GM12892 (cell line): ENCODE measurements around a stretch of chr22.

DNA sequence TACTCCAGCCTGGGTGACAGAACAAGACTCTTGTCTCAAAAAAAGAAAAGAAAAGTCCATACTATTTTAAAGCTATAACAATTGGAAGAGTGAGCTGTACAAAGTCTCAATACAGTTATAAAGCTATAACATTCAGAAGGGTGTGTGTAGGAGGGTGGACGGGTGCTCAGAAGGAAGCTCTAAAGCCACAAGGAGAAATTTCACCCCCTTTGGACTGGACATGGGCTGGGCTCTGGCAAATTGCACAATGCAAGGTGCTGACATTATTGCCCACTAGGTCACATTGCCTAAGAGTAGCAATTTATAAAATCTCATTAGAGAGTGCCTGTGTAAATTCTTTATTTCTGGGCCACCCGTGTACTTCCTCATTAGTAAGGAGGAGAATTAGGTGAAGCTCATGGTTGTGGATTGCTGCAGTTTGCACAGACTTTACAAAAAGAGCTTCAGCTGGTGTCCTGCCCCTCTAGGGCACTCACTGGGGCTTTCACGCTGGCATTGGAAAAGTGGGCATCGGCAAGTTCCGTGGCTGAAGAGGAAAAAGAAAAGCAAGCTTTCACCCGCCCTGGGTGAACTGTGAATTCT, 5.6 kb upstream of the APOBEC3A start:
- RRBS, result no CpG with 5 or more reads among the region's 6 CpGs

DNA sequence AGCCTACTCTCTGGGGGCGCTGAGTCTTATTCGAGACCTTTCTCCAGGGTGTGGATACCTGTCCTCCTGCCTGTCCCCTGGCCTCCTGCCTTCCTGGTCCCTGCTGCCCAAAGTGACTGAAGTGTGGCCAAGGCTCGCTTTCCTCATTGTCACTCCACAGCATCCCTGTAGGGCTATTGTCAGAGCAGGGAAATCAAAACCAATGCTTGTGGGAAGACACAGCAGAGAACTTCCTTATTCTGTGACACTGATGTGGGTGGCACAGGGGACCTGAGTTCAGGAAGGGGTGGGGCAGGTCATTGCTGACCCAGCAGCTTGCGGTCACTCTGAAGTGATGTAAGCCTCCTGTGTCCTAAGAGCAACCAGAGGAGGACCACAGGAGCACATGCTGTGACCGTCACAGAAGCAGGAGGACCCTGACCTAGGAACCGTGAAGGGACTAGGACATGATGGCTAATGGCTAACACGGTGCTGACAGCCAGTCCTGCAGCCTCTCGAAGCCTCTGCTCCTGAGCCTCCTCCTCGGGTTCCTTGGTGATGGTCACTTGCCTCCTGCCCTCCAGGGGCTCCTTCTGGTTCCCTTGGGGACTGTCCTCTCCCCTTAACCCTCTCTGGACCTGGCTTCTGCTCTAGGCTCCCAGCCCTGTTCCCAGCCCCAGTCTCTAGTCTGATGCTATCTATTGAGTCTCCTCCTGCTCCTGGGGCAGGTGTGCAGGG, 10.4 kb downstream of the APOBEC3A start:
- RRBS, result no CpG with 5 or more reads among the region's 9 CpGs

DNA sequence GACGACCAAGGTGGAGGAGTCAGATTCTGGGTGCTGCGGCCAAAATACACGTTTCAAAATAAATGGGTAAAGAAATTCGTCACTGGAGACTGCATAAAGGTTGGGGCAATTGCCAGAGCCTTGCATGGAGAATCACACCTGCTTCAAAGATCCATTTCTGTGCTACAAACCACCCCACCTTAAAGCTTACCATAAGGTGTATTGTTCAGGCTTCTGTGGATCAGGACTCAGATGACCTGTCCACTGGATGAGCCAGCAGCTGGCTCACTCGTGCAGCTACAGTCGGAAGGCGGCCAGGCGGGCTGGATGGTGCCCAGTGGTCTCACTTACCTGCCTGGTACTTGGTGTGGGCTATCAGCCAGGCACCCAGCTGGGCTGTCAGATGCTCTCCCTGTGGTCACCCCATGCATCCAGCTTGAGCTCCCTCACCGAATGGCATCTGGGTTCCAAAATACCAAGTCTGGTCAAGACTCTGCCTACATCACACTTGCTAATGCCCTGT, 11.0 kb upstream of the APOBEC3B start:
- RRBS, result no CpG with 5 or more reads among the region's 9 CpGs

DNA sequence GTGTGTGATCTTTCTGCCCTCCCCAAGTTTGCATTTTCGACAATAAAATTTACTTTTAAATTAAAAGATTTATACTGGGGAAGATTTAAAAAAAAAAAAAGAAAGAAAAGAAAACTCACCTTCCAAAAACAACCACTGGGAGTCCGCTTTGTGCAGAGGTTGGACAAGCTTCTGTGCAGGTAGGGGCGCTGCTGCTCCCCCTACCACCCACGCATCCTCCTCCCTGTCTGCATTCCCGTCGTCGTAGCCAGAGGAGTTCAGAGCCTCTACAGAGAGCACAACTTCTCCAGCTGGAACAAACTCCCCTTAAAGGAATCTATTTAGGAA, 893 bp upstream of the APOBEC3B start:
- RRBS, result no CpG with 5 or more reads among the region's 7 CpGs

- RRBS, result no CpG with 5 or more reads among the region's 20 CpGs
Measured at GRCh38 chr22:39078159-39078885, 1.2 kb downstream of the APOBEC3G start.

DNA sequence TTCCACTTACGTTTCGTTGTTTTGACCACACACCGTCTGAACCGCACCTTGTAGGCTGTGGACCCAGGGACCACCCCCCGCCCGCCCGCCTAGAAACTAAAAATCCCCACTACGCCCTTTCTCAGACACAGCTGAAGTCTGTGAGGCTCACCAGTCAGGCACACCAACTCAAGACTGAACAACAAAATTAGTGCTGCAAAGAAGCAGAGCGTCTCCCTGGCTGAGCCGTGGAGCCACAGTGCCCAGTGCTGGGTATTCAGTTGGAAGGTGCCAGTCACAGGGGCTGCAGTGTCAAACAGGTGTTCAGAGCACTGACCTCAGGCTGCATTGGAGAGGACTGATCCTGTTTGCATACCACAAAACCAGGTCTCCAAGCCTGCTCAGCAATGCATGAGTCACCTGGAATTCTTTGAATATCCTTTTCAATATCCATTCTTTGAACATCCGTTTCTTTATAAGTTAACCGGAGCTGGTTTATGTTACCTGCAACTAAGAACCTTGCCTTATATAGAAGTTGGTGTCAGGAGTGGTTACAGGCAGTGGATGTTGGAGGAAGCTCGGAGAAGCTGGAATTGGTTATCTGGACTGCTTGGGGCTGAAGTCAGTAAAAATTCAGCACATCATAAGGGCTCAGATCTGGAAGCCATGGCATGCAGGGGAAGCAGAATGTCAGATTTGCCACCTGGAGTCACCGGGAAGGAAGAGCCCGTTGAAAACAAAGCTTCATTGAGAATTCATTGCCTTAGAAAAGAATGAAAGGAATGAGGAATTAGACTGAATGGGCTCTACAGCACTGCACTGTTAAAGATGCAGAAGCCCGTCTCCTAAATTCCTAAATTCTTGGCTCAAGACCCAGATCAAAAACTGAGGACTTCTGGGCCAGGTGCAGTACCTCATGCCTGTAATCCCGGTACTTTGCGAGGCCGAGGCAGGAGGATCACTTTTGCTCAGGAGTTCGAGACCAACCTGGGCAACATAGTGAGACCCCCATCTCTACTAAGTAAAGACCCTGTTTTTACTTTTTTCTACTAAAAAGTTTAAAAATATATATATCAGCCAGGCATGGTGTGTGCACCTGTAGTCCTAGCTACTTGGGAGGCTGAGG, 30.1 kb downstream of the PDGFB start:
- RRBS, result no CpG with 5 or more reads among the region's 20 CpGs

DNA sequence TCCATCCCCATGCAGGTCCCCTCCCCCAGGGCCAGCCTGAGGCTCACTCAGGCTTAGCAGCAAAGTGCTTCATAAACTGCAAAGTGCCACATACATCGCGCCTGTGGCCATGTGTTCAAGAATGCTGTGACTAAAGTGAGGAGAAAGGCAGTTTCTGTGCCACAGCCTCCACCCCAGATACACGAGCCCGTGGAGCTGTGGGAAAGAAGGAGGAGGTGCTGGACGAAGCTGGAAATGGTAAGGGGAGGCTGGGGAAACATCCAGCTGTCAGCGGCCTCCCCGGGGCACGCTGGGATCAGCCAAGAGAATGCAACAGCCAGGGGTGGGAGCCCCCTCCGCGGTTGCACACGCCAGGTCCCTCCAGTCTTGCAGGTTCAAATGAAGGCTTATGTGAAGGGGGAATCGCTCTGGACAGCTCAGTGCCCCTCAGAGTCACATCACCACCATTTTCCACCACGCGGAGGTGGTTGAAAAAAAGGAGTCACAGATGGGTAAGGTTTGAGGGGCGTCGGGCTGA, 3.3 kb downstream of the PDGFB start:
- RRBS, result no CpG with 5 or more reads among the region's 16 CpGs

GRCh38 chr22:39290363-39291226, 28.8 kb downstream of the RPL3 start:
- RRBS, result 7% methylated on average over 3 of the region's 23 CpGs

DNA sequence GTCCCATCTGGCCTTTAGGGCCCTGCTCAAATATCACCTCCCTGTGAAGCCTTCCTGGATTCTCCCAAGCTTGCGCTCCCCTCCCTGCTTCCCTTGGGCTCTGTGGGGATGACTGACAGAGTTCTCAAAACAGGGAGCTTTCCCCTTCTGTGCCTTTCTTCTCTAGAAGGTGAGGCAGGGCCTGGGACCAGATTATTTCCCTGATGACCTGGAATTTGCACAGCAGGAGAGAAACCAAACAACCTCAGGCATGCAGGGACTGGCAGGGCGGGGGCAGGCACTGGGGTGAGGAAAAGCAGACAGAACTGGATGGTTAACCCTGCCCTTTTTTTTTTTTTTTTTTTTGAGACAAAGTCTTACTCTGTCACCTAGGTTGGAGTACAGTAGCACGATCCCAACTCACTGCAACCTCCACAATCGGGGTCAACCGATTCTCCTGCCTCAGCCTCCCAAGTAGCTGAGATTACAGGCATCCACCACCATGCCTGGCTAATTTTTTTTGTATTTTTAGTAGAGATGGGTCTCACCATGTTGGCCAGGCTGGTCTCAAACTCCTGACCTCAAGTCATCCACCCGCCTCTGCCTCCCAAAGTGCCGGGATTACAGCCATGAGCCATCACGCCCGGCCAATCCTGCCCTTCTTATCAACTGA, 11.4 kb downstream of the SYNGR1 start:
- RRBS, result no CpG with 5 or more reads among the region's 9 CpGs

DNA sequence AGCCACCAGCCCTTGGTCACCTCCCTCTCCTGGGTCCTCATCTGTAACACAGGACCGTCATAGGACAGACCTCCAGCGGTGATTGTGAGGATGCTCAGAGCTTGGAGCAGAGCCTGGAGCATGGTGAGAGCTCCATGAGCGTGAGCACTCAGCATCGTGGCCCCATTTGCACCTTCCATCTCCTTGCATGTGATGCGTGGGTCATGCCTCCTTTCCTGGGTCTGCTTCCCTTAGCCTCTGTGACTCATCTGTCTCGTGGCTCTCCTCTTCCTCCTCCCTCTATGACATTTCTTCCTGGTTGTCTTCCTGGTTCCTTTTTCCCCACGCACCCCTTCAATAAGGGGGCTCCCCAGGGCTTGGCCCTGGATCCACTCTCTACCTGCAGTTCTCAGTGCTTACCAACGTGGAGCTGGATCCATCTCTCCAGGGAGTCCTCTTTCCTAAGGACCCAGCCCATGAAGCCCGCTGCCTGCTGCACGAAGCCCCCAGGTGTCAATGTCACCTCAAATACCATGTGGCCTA, 7.3 kb upstream of the MIEF1 start:
- RRBS, result no CpG with 5 or more reads among the region's 10 CpGs

DNA sequence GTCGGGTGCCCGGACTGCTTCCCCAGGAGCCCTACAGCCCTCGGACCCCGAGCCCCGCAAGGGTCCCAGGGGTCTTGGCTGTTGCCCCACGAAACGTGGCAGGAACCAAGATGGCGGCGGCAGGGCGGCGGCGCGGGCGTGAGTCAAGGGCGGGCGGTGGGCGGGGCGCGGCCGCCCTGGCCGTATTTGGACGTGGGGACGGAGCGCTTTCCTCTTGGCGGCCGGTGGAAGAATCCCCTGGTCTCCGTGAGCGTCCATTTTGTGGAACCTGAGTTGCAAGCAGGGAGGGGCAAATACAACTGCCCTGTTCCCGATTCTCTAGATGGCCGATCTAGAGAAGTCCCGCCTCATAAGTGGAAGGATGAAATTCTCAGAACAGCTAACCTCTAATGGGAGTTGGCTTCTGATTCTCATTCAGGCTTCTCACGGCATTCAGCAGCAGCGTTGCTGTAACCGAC, 603 bp downstream of the ATF4 start:
- RRBS, result under 1% methylated on average over 2 of the region's 34 CpGs

- RRBS, result 47% methylated on average over 11 of the region's 51 CpGs
Measured at GRCh38 chr22:39662300-39662908, 91.9 kb downstream of the CACNA1I start.

- RRBS, result no CpG with 5 or more reads among the region's 22 CpGs
Measured at GRCh38 chr22:39663692-39664132, 93.2 kb downstream of the CACNA1I start.

DNA sequence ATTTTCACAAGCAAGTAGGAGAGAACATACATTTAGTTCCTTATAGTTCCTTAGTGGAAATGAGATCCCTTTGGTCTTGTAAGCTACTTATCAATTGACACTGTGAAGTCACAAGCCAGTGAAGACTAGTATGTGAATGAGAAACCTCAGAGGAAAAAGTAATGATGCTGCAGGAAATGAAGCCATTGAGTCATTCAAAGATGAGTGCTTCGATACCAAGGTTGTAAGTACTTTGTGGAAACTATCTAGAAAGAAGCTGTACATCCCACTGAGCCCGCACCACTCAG, 53.5 kb downstream of the ENTHD1 start:
- RRBS, result no CpG with 5 or more reads among the region's 2 CpGs

GRCh38 chr22:39873878-39874120, 19.8 kb downstream of the ENTHD1 start:
- RRBS, result no CpG with 5 or more reads among the region's 1 CpG

- RRBS, result no CpG with 5 or more reads among the region's 4 CpGs
Measured at GRCh38 chr22:39898886-39899575, 1.9 kb upstream of the GRAP2 start.

DNA sequence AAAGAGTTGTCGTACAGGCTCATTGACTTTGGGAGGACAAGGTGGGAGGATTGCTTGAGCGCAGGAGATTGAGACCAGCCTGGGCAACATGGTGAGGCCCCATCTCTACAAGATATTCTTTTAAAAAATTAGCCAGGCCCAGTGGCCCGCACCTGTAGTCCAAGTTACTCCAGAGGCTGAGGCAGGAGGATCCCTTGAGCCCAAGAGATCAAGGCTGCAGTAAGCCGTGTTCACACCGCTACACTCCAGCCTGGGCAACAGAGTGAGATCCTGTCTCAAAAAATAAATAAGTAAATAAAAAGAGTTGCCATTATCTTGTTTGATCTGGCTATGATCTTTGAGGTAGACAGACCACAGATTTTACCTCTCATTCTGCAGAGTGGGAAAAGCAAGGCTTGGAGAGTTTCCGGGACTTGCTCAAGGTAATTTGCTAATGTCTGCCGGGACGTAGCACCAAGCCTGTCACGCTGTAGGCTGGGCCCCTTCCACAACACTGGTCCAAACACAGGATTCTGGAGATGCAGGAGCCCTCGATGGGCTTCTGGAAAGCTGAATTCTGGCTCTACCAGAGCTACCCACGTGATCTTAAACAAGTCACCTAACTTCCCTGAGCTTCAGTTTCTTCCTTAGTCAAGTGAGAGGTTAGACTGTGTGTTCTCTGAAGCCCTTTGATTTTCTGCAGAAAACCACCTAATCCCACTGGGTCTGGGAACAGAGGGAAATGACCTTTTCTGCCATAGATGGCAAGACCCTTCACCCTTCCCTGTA, 6.8 kb downstream of the GRAP2 start:
- RRBS, result no CpG with 5 or more reads among the region's 11 CpGs

GRCh38 chr22:39991931-39992624, 2.7 kb upstream of the FAM83F start:
- RRBS, result no CpG with 5 or more reads among the region's 5 CpGs

- RRBS, result no CpG with 5 or more reads among the region's 5 CpGs
Measured at GRCh38 chr22:39997966-39998353, 3.2 kb downstream of the FAM83F start.

DNA sequence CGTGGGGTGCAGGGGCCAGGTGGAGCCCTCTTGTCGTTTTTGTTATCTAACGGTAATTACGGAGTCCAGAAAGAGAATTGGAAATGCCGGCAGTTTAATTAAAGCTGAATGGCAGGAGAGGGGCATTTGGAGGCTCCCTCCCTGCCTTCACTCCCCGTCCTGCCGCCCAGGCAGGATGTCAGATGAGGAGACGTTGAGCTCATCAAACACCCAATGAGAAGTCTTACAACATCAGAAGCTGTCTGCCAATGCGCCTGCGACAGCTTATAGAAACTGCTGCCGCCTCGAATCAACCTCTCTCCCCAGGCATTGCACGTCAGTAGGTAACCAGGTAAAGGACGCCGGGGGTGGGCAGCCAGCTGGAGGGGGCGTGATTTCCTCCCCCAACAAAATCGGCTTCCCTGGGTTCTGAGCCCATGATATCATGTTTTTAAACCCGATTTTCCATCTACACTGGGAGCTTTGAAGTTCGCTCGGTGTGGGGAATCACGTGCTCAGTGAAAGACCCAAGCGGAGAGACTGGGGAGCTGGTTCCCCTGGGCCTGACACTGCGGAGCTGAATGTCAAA, 15.1 kb downstream of the FAM83F start:
- RRBS, result no CpG with 5 or more reads among the region's 23 CpGs